ENCODE measurements around a stretch of chr16.

GRCh38 chr16:10565103-10565553 is 15.3 kb downstream of the EMP2 start:
- PRO-cap, 10 experiments = no peak in any of the 10 experiments

DNA sequence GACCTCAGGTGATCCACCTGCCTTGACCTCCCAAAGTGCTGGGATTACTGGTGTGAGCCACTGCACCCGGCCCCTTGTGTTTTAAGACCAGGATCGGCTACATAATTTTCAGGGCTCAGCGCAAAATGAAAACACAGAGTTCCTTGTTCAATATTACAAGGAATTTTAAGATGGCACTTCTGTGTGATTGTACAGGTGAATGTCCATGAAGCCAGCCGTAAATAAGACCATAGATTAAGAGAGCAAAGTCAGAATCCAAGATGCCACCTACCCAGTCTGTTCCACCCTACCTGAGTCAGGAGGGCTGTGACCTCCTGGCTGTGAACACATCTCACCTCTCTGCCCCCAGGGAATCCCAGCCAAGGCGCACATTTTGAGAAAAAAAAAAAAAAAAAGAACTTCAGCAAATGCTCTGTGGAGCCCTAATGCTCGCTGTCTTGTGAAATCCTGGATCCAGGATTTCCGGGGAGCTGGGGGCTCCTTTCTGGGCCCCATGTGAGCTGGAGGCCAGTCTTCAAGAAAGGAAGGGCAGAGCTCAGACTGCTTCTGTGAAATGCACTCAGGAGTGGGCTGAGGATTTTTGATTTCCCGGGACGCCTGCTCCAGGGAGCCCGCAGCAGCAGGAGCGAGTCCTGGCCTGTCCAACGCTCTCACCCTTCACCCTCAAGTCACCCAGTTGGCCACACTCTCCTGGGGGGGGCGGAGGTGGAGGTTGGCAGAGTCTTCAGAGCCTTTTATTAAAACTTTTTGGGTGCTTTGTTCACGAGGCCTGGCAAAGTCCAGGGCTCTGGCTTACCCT is 35.9 kb upstream of the EMP2 start:
- PRO-cap, 10 experiments = peak in 4 of 10 experiments; most common plus-strand start position 510 of the sequence (in 3); most common minus-strand start position 652 of the sequence (in 3)

GRCh38 chr16:10765664-10766154 is 22.1 kb downstream of the NUBP1 start:
- PRO-cap, 10 experiments = no peak in any of the 10 experiments

- PRO-cap, 10 experiments = no peak in any of the 10 experiments
Observed at GRCh38 chr16:10877524-10878237, 679 bp downstream of the CIITA start.

DNA sequence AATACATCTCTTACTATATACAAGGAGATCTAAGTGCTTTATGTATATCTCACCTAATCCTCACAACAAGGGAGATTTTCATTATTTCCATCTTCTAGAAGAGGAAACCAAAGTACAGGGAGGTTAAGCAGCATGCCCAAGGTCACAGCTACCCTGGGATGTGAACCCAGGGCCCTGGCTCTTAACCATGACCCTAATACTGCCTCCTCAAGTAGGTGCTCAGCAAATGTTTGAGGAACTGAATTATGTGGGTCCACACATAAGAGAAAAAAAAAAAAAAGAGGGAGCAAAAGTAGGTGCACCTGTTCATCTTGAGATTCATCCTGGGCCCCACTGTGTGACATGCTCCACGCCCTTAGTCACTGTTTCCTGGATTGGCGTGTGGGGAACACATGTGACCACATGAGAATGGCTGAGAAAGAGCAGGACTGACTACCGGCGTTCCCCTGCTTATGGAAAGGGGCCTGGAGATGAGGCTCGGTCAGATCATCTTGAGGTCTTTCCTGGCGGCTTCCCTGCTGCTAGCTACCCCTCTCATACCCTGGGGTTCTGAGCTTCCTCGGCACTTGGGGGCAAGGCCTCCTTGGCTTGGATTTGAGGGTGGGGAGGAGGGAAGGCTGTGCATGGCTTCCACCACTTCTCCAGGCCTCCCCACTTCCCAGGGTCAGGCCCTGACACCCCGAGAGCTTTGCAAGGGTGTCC is 4.0 kb downstream of the DEXI start:
- PRO-cap, 10 experiments = no peak in any of the 10 experiments

GRCh38 chr16:10938865-10939454 is 3.3 kb downstream of the DEXI start:
- PRO-cap, 10 experiments = no peak in any of the 10 experiments

- PRO-cap, 10 experiments = no peak in any of the 10 experiments
Observed at GRCh38 chr16:10965299-10965990, 21.1 kb downstream of the CLEC16A start.

- PRO-cap, 10 experiments = no peak in any of the 10 experiments
Observed at GRCh38 chr16:11094818-11095405, 150.5 kb downstream of the CLEC16A start.

- PRO-cap, 10 experiments = no peak in any of the 10 experiments
Observed at GRCh38 chr16:11252870-11253203, 3.2 kb downstream of the SOCS1 start.

DNA sequence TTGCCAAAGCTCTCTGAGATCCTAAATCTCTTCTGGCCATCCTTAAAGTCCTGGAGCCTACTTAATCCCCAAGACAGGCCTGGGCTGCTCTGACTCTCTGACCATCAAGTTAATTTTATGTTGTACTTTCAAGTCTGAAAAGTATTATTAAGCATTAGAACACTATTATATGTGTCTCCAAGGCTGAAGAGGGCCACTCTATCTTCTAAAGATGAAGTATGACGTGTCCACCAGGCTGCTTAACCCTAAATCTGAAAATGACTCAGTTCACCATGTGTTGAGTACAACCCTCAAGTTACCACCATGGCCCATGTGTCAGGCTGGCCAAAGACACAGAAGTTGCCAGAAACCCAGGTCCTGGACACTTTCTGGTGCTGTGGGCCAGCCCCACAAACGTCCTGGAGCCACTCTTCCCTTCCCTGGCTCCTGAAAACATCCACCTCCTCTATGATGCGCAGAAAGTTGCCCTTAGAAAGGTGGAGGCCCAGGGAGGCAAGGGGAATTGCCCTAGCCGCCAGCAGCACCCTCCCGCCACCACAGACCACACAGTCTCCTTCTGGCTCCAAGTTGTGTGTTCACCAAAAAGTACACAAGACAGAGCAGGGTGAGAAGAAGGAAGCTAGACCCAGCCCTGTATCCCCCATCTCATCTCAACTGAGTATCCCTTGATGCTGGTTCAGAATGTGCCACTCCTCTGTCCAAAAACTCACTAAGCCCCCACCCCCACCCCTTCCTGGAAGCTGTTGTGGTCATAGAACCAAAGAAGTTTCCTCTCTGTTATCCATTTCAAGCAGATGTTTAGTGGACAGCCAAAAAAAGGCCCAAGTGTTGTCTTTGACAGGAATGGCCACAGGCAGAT is 2.6 kb downstream of the SOCS1 start:
- PRO-cap, 10 experiments = no peak in any of the 10 experiments

DNA sequence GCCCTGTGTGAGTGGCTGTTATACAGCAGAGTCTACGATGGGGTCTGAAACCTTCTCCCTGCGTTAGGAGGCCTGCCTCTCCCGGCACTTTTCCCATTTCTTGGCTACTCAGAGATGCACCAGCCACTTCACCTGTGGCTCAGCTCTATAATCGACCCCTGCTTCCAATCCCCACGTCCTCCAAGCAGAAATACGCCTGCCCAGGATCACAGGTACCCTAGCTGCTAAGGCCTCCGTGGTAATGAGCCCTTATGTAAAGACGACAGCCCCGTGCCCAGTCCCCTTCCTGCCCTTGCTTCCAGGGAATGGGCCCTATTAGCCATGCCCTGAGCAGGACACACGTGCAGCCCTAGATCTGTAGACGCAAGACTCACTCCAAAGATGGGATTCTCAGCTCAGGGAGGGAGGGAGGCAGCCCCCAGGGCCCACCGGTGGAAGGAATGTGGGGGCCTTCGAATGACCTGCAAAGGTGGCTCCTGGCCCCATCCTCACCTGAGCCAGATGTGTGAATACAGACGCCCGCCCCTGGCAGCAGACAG is 11.7 kb upstream of the ENSG00000188897 start:
- PRO-cap, 10 experiments = no peak in any of the 10 experiments

DNA sequence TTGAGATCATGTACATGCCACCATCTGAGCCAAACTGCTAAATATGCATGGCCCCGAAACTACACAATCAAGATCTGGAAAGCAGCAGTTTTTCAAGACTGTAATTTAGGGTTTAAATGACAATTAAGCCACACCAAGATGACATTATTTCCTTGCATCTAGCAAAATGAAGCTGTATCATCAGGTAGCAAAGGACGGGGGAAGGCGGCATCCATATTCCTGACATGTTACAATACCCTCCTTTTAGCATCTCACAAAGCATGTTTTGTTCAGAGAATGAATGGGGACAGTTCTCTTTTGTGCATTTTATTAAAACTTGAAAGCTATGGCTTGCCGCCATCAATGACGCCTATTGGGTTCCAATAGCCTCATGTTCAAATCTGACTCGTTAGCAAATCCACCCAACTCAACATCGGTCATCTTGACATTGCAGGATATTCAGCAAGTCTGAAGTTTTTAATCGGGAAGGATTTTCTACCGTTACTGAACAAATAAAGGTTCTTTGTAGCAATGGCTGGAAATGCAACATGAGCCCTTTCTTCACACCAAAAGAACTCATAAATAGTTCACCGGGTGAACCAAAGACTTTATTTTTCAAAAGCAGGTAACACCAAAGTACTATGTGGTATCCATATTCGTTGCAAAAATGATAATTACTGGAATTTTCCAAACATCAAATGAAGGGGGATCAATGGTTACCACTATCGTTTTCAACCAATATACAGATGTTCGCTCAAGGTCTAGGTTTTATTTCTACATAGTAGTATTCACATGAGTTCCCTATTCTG is 20.6 kb upstream of the ENSG00000188897 start:
- PRO-cap, 10 experiments = no peak in any of the 10 experiments

DNA sequence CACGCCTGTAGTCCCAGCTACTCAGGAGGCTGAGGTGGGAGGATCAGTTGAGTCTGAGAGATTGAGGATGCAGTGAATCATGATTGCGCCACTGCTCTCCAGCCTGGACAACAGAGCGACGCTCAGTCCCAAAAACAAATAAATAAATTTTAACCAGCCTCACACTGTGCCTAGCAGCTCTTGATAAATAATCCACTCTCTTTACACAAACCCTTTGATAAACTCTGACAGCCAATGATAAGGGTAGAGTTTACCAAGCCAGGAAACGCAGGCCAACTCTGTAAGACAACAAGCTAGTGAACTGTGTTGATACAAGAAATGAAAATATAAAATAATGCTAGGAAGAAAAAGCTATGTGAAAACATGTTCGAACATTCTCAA is 27.0 kb upstream of the ENSG00000188897 start:
- PRO-cap, 10 experiments = no peak in any of the 10 experiments

- PRO-cap, 10 experiments = no peak in any of the 10 experiments
Observed at GRCh38 chr16:11556271-11556593, 29.2 kb upstream of the ENSG00000188897 start.

DNA sequence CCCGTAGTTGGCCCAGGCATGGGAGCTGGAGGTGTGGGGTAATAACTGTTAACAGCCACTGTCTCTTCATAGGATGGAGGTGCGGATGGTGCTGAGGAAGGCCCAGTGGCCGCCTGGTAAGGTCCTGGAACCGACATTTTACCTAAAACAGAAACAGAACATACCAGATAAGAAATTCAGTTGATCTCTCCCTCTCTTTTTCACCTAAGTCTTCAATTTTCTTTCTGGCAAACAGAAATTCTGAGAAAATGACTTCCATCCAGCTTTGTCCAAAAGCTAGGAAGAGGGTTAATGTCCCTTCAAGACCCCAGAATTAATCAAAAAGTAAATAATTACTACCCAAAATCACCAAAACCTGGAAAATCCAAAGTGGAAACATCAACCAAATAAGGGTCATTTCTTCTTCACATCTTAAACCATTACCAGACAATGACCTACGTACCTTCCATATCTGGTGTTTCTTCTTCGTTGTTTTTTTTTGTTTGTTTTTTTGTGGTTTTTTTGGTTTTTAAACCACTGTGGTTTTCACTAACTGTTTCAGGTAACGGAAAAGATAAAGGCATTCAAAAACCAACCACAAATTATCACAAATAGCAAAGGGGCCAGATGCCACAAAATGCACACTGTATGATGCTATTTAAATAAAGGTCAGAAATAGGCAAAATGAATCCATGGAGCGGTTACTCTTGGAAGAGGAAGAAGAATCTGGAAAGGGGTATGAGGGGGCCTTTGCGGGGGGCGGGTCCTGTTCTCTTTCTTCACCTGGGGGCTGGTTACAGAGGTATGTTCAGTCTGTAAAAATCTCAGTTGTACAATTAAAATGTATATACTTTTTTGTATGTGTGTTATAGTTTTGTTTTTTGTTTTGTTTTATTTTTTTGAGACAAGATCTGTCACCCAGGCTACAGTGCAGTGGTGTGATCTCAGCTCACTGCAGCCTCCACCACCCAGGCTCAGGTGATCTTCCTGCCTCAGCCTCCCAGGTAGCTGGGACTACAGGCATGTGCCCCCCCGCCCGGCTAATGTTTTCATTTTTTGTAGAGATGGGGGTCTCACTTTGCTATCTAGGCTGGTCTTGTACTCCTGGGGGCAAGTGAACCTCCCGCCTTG is 29.8 kb downstream of the LITAF start:
- PRO-cap, 10 experiments = no peak in any of the 10 experiments

- PRO-cap, 10 experiments = no peak in any of the 10 experiments
Observed at GRCh38 chr16:11565455-11566198, 21.1 kb downstream of the LITAF start.

DNA sequence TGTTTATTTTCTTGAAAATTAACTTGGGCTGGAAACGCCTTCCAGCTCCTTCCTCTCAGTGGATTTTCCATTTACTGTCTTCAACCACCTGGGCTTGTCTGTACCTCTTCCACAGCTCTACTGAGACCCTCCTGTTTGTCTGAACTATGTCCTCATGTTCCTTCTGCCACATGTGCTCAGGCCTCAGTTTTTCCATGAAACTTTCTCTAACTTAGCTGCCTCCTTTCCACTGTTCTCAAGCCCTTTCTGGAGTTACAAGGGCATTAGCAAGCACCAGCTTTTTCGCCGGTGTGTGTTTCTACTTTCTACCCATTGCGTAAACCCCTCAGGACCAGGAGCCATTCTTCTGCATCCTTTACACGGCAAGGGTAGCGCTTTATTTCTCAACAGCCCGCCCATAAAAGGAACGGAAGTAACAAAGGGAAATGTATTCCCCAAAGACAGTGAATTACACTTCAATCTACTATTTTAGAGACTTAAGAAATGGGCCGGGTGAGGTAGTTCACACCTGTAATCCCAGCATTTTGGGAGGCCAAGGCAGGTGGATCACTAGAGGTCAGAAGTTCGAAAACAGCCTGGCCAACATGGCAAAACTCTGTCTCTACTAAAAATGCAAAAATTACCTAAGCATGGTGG is 2.2 kb downstream of the LITAF start:
- PRO-cap, 10 experiments = no peak in any of the 10 experiments

GRCh38 chr16:11624729-11625448 is 38.2 kb upstream of the LITAF start:
- PRO-cap, 10 experiments = no peak in any of the 10 experiments

- PRO-cap, 10 experiments = no peak in any of the 10 experiments
Observed at GRCh38 chr16:11673812-11674487, 5.7 kb downstream of the SNN start.

- PRO-cap, 10 experiments = no peak in any of the 10 experiments
Observed at GRCh38 chr16:11677464-11678430, 9.5 kb downstream of the SNN start.

Data from Metastatic Breast Carcinoma in the Brain (tissue), 10 donors.